Measurements from ENCODE around the gene SP110.

DNA sequence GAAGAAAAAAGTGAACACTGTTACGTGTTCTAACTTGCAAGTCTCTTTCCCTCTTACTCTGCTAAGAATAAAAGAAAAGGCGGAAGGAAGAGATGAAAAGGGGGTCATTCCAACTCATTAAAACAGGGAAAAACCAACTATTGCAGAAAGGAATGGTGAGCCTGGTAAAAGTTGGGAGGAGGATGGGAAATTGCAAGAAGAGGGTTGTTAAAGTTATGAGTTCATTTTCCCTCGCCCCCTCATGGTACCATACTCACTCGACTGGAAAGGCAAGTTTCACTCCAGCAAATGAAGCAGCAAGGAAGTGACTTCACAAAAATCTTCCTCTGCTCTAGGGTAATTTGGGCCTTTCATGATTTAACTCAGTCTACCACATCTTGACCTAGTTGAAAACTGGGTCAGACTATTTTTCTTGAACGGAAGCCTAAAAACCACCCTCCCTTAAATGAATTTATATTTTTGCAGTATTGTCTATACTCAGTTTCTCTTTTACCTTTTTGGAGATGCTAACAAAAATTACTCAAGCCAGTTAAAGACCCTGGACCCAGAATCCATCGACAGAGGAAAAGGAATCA is 22.8 kb upstream of the DAW1 start:
- RRBS, 2 experiments, result no CpG with 5 or more reads among the region's 6 CpGs

DNA sequence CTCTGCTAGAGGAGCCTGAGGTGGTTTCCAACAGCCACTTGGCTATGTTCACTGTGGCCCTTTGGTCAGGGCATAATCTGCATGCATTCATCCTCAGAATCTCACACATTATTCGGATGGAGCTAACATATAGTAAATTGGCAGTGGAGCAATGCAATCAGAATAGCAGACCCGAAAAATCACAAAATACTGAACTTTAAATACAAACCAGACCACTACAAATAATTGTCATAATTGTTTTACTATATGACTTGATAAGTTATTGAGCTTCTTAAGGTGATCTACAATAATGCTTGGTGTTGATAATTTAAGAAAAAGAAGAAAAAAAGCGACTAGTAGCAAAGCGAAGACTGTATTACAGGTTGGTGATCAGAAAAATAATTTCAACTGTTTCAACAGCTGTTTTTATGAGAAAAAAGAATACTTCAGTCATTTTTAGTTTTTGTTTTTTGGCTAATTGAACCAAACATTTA is 253.8 kb downstream of the PID1 start:
- RRBS, 2 experiments, result no CpG with 5 or more reads among the region's 4 CpGs

DNA sequence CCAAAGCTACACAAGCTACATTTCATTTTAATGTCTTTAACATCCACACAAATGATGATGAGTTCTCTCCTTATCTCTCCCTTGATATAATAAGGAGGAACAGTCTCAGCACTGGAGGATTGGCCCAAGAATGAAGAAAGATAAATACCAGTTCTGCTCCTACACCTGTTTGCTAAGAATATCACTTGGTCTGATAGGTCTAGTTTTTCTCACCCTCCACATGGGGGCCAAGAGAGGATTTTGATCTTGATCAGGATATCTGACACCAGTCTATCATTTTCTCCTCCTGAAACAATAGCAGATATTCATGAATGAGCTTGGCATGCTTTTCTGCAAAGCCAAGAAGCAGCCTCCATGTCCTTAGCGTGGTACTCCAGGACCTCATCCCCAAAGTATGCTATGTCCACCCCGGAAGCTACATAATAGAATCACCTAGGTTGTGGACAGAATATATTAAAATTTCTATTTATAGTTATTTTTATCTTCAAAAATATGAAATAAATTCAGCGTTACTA is 131.3 kb downstream of the PID1 start:
- RRBS, 2 experiments, result no CpG with 5 or more reads among the region's 3 CpGs

DNA sequence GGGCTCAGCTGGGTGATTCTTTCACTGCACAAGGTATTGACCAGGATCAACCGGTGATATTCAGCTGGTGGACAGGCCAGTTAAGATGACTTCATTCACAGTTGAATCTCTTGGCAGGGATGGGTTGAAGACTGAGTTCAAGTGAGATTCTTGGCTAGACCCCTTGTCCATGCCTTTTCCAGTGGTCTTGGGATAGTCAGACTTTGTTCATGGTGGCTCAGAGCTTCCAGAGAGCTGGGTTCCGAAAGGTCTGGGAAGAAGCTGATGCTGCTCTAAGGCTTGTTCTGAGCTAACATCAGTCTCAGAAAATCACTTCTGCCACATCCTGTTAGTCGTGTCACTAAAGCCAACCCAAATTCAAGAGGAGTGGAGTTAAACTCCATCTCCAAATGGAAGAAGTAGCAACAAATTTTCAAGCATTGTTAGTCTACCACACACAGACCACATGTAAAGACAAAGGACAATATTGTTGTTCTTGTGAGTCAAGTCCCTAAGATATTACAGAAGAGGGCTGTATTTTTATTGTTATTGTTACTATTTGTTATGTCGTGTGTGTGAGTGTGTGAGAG is 77.9 kb downstream of the PID1 start:
- RRBS, 2 experiments, result no CpG with 5 or more reads among the region's 4 CpGs

GRCh38 chr2:229265574-229266024 is 5.5 kb downstream of the PID1 start:
- RRBS, 2 experiments, result no CpG with 5 or more reads among the region's 2 CpGs

- RRBS, 2 experiments, result no CpG with 5 or more reads among the region's 6 CpGs
Measured at GRCh38 chr2:229444146-229444642, 173.1 kb upstream of the PID1 start.

GRCh38 chr2:229573053-229573543 is 141.3 kb downstream of the DNER start:
- RRBS, 2 experiments, result no CpG with 5 or more reads among the region's 5 CpGs

DNA sequence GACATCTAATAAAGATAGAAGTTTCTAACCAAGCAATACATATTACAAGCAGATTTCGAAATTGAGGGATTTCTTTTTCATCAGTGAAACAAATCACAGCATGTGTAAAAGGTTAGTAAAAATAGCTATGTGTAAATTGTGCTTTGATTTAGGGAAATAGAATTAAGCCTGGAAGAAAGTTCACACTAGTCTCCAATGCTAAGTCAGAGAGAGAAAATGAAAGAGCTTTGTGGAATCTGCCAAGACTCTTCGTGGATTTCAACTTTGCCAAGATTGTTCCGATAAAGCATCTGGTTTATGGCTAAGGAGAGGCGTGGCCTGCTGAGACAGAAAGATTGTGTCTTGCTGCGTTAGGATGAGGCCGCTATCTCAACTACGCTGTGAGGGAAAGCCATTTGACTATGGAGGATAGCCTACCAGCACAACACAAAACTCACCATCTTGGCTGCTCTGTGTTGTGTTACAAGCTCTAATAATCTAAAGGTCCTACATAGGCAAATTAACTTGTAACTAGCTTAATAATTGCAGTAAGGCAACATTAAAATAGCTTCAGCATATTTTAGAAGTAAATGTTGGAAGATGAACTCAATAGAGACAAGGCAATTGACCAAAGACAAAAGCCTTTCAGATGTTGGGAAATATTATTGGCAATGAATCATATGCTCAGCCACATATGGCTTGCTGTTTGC is 60.3 kb upstream of the SLC16A14 start:
- RRBS, 2 experiments, result no CpG with 5 or more reads among the region's 7 CpGs

GRCh38 chr2:230185780-230186289 is 33.9 kb downstream of the SP110 start:
- RRBS, 2 experiments, result no CpG with 5 or more reads among the region's 4 CpGs

DNA sequence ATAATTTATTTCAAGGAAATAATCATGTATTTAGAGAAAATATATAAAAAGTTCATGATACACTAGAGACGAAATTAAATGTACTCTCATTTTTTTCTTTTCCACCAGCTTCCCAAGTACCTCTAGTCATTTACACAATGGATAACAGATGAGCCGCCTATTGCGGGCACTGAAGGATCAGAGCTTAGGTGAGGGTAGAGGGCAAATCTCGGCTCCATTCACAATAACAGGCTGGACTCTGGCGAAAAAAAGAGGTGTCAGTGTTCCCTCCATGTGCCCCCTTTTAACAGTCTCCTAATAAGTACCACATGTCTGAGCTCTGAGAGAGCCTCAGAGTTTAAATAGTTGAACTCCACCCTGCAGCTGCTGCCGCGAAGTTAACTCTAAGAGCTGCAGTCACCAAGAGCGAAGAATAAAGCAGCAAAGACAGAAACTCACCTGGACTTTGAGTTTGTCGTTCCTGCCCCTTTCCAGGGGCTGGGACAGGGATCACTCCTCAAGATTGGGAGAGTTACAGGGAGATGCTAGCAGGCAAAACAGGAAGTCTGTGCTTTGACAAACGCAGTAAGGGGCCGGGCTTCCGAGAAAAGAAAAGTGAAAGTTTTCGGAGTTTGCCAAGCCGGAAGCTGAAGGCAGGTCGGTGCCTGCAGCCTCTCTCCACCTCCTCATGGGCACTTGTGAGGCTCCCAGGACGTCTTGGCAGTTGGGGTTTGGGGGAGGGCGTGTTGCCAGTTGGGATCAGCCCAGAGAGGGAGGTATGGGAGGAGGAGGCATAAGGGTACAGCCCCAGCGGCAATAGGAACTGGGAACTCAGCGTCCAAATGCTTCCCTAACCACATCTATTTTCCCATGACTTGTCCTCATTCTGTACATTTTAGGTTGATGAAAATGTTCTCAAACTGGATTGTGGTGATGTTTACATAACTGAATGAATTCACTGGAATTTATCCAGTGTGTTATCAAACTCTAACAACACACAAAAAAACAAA is at the start of gene SP110:
Gene SP110, minus strand, starts transcription at position 549 of the 989 bp plus-strand sequence.
- RRBS, 2 experiments, result no CpG with 5 or more reads among the region's 19 CpGs

GRCh38 chr2:230371442-230371989 is 44.5 kb upstream of the SP100 start:
- RRBS, 2 experiments, result no CpG with 5 or more reads among the region's 2 CpGs

GRCh38 chr2:230448011-230448638 is 32.1 kb downstream of the SP100 start:
- RRBS, 2 experiments, result no CpG with 5 or more reads among the region's 4 CpGs

DNA sequence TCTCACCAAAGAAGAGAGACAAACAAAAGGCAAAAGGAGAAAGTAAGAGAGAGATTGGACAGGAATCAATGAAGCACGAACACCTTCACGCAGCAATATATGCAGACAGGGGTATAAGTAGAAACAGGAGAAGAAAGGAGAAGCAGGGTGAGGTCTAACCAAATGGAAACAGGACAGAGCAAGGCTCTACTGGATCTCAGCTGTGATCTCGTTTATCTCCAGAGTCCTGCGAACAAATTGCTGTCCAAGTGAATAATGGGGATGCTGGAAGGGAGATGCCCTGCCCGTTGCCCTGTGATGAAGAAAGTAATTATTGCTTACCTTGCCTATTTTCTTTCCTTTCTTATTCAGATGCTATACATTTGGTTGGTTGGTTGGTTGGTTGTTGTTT is 33.9 kb downstream of the SP100 start:
- RRBS, 2 experiments, result no CpG with 5 or more reads among the region's 5 CpGs

GRCh38 chr2:230665207-230665638 is 47.4 kb upstream of the CAB39 start:
- RRBS, 2 experiments, result no CpG with 5 or more reads among the region's 6 CpGs

- RRBS, 2 experiments, result no CpG with 5 or more reads among the region's 6 CpGs
Measured at GRCh38 chr2:230737696-230738199, 25.1 kb downstream of the CAB39 start.

DNA sequence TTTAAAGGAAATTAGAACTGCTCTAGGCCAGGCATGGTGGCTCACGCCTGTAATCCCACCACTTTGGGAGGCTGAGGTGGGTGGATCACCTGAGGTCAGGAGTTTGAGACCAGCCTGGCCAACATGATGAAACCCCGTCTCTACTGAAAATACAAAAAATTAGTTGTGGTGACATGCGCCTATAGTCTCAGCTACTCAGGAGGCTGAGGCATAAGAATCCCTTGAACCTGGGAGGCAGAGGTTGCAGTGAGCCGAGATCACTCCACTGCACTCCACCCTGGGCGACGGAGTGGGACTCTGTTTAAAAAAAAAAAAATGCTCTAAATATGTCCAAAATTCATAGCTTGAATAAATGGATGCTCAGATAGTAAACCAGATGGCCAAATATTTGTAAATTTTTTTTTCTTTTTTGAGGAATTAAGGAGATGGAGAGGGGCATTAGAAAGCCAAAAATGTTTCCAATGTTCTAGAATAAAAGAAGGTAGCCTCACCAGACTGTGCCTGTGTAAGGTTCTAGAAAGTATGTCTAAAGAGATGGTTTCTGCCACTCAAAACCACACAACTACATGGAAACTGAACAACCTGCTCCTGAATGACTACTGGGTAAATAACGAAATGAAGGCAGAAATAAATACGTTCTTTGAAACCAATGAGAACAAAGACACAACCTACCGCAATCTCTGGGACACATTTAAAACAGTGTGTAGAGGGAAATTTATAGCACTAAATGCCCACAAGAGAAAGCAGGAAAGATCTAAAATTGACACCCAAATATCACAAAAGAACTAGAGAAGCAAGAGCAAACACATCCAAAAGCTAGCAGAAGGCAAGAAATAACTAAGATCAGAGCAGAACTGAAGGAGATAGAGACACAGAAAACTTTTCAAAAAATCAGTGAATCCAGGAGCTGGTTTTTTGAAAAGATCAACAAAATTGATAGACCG is 62.9 kb upstream of the ITM2C start:
- RRBS, 2 experiments, result no CpG with 5 or more reads among the region's 10 CpGs

DNA sequence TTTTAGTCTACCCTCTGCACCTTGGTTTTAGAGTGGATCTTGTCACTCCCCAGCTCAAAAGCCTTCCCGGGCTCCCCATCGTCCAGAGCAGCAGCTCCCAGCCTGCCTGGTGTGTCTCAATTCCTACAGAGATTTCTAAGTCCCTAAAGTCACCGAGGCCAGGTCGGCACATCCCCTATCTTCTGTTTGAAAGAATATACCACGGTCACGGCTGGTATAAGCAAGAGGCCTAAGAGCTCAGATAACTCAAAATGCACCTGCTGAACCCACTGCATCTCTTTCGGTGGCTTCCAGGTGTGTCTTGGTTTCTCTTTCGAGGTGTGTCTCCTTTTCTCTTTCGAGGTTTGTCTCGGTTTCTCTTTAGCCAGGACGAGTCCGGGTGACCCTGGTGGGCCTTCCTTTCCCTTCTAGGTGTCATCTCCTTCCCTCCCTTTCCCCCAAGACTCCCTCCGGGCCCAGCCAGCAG is 8.2 kb downstream of the ITM2C start:
- RRBS, 2 experiments, result 84 to 91% methylated on average over 2 of the region's 13 CpGs

DNA sequence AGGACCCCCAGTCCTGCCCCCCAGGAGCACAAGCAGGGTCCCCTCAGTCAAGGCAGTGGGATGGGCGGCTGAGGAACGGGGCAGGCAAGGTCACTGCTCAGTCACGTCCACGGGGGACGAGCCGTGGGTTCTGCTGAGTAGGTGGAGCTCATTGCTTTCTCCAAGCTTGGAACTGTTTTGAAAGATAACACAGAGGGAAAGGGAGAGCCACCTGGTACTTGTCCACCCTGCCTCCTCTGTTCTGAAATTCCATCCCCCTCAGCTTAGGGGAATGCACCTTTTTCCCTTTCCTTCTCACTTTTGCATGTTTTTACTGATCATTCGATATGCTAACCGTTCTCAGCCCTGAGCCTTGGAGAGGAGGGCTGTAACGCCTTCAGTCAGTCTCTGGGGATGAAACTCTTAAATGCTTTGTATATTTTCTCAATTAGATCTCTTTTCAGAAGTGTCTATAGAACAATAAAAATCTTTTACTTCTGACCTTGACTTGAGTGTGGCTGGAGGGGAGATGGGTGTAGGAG is 14.1 kb downstream of the ITM2C start:
- RRBS, 2 experiments, result no CpG with 5 or more reads among the region's 9 CpGs

DNA sequence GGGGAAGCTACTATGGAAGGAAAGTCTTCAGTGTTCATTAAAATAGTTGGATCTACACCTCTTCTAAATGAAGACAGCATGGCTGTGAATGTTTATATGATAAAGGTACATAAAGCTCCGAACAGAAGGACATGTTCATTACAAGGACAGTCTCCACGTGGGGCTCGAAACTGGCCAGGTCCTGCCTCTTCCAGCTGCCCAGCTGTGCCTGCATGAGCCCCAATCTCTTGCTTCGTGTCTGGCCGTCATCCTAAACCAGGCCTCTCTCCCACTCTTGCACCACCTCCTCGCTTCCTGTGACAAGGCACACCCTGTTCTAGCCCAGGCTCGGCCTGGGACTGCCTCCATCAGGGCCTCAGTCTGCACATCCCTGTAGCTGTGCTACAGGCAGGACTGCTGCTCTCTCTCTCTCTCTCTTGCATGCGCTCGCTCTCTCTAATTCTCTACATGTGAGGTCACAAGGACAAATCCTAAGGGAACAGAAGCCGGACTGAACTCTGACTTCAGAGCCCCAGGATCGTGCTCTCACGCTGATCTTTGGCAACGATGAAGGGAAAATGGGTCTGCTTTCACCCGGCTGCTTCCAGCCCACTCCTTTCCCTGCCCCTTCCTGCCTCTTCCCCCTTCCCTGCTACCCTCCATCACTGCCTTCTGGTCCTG is 7.6 kb upstream of the GPR55 start:
- RRBS, 2 experiments, result 79 to 82% methylated on average over 4 of the region's 14 CpGs